Subcutaneous preadipocyte (primary cell): ENCODE results near the genes VWA1 and CDK11B.

DNA sequence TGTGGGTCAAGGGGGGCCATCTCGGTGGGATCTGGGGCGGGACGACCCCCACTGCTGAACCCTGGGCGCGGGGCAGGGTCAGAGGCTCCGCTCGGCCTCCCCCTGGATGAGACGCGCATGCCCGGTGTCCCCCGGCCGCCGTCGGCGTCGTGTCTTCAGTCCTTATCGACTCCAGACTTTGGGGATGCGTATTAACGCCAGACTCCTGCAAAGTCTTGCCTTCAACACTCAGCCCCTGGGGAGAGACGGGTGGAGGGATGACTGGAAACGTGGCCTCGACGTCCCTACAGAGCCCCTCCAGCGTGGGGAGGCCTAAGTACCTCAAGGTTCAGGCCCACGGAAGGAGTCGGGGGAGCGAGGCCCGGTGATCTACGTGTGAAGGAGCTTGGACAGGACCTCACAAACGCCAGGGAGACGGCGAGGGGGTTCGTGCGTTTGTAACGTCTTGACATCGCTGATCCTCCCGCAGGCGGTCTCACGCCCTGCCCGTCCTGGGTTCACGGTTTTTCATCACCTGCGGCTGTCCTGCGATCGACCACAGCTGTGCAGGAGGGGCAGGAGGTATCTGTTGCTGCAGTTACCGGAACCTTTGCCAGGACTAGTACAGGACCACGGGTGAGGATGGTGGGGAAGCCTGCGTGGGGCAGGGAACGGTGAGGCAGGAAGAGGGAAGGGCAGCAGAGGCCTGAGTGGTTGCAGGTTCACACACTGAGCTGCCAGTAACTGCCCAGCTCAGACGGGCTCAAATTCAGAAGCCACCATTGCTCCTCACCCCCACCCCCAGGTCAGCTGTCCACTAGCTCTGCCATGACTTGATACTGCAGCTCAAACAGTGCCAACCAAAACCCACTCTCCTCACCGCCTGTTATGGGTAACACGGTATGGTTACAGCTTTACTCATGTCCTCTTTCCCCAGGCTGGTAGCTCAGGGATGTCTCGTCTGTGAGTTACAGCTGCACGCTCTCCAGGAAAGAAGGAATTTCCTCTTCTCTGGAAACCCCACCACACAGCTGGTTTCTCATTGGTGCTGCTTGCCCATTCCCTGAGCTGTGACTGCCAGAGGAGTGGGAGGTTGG, 892 bp upstream of the CCNL2 start:
- CAGE, long polyA plus RNA: no peak

DNA sequence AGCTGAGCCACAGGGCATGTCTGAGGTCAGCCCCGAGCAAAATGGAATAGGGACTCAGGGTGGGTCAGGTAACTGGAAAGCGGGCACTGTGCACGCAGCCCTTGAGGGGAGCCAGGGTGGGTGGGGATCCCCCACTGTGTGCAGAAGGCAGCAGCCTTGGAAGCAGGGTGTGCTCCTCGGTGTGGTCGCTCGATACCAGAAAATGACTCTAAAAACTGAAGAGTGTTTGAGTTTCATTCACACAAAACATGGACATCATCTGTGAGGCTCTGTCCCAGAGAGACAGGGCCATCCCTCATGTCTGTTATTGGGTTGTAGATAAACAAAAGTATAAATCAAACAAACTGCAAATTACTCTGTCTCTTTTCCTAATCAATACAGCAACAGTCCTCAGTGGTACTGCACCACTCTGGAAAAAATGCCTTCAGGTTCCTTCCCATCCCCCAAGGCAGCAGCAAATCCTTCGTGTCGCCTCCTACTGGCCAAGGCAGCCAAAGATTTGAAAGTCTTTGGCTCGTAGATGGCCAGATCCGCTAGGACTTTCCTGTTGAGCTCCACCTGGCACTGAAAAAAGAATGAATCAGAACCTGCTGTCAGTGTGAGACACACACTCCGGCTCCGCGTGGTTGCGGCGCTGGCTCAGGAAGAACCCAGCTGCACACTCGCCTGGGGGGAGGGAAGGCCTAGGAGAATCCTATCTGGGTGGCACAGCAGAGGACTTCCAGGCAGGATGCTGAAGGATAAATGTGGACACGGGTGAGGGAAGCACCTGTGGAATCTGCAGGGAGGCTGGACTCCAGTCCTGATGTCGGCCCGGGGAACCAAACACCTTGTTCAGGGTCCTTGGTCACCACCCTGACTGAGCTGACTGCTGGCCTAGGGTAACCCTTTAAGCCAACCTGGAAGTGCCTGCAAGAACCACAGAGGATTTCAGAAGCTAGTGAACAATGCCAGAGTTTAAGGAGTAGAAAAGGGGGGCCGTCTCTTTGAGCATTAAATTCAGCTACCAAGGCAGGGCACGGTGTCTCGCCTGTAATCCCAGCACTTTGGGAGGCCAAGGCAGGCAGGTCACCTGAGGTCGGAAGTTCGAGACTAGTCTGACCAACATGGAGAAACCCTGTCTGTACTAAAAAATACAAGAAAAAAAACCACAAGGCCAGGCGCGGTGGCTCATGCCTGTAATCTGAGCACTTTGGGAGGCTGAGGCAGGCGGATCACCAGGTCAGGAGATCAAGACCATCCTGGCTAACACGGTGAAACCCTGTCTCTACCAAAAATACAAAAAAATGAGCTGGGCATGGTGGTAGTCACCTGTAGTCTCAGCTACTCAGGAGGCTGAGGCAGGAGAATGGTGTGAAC, 3.0 kb upstream of the CCNL2 start:
- CAGE, long polyA plus RNA: no peak

DNA sequence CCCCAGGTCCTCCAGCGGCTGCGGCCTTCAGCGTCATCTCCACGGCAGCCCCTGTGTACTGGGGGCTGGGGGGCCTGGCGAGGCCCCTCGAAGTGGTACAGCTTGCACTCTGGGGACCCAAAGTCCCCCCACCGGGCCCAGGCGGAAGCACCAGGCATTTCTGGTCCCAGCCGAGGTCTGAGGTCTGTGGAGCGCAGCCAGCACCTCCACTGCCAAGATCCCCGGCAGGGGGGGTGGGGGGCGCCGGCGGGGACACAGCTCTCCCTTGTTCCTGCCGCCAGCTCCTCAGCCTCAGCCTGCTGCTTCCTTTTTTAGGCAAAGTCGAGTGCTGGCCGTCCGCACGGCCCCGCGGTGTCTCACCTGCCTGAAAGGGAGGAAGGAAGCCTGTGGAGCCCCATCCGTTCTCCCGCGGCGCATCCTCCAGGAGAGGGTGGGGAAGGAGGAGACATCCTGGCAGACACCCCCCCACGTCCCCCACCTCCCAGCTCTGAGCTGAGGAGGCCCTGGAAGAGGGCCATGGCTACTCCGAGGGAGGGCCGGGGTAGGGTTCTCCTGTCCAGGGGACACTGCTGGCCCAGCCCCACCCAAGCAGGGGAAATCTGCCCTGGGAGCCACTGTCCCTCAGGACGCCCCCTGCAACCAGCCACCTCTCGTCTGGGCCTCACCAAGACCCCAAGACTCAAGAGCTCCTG, 1.1 kb upstream of the VWA1 start:
- CAGE, long polyA plus RNA: no peak

GRCh38 chr1:1435250-1436127, at the start of gene VWA1:
Gene VWA1 (plus strand): TSS chr1:1435690.
- CAGE, long polyA plus RNA: no peak

DNA sequence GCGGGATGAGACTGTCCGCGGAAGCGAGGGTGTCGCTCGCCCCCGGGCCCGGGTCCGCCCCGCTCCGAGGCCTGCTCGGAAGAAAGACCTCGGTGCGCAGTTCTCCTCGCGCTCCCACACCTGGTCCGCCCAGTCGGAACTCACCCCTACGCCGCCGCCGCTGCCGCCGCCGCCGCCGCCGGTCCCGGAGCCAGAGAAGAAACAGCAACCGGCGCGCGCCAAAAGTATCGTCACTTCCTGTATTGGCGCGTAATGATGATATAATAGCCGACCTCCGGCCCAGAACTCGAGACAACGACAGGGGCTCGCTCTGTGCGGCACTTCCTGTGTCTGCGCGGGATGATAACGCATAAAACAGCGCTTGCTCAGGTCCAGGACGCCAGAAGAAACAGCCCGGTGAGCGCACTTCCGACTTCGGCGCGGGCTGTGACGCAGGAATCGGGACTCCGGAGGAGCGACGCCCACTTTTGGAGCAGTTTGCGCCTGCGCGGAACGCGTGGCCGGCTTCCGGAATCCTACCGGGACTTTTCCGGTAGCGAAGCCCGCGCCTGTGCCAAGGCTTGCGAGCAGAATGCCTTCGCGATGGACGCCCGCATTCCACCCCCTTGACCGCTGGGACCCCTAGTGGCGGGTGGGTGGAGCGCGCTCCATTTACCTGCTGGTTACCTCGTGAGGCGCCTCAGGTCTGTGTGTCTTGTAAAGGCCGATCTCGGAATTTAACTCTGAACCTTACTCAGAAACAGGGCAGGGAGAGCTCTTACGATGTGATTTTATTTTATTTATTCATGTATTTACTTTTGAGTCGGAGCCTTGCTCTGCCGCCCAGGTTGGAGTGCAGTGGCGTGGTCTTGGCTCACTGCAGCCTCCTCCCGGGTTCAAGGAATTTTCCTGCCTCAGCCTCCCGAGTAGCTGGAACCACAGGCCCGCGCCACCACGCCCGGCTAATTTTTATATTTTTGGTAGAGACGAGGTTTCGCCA, at the start of gene CDK11B:
TSS of gene CDK11B (minus strand) at position 235 of the 979 bp plus-strand sequence.
- CAGE, long polyA plus RNA: no peak

DNA sequence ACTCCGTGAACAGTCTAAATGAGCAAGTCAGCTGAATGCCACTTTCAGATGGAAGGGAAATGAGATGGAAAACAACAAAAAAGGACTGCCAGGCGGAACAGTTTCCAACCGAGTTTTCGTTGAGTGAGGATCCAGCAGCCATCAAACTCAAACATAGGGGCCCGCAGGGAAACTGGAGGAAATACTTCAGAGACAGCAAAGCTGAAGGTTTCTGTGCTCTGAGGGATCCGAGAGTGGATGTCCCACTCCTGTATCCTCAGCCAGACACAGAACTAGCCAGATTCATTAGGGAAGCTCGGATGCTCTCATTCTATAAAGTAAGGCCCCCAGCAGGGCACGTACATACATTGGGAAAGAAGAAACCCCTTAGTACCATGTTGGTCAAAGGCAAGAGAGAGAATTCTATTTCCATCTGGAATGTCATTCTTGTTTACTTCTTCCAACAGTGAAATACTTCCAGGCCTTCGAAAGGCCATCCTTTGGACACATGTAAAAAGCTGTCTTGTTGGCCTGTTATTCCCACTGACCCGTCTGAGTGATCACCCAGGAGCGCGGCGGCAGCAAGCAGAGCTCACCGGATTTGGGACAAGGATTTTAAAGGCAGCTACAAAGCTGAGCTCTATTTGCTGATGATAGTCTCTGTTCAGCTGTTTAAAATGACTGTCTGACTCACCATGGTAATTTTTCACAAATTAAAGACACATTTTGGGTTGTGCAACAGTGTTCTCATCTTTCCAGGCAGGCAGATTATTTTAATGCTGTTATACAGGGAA, 3.3 kb upstream of the CDK11B start:
- CAGE, long polyA plus RNA: no peak

GRCh38 chr1:1722492-1723014, 1.6 kb downstream of the CDK11A start:
- CAGE, long polyA plus RNA: no peak

DNA sequence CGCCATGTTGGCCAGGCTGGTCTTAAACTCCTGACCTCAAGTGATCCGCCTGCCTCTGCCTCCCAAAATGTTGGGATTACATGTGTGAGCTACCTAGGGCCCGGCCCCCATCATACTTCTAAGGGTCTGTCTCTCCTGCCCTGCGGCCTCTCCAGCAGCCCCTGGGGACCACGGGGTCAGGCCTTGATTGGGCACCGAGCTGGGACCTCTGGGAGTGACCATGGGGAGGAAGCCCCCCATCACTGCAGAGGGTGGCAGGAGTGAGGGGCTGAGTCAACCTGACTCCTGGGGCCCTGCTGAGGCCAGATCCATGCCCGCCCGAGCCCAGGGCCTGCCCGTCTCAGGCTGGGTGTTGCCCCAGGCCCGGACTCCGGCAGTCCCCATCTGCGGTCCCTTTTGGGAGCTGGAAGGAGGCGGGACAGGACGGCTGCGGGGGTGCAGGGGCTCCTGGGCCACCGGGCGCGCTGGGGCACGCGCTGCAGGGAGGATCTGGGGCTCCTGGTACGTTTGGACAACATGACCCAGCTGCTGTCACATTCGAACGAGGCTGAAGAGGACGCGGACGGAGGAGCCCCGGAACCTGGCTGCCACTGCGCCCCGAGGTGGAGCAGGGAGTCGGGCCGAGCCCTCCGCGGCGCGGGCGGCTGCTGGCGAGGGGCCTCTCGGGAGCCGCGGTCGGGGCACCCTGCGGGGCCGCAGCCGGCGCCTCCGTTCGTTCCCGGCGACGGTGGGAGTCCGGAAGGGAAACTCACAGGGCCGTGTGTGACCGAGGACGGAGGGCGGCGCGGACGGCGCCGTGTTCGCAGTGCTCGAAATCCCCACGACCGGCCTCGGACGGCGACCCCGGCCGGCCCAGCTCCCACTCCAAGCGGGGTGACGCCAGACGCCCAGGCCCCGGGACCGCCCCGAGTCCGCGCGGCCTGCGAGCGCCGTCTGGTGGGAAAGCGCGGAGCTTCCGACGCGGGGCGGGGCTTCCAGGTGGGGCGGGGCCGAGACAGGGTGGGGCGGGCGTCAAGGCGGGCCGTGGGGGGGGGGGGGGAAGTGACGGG, 6.5 kb upstream of the CALML6 start:
- CAGE, long polyA plus RNA: no peak

- CAGE, long polyA plus RNA: no peak
Observed at GRCh38 chr1:1988907-1989858, 14.4 kb downstream of the CFAP74 start.

- CAGE, long polyA plus RNA: no peak
Observed at GRCh38 chr1:1996172-1996662, 7.4 kb downstream of the CFAP74 start.

- CAGE, long polyA plus RNA: no peak
Observed at GRCh38 chr1:2014602-2015719, 4.2 kb upstream of the GABRD start.

DNA sequence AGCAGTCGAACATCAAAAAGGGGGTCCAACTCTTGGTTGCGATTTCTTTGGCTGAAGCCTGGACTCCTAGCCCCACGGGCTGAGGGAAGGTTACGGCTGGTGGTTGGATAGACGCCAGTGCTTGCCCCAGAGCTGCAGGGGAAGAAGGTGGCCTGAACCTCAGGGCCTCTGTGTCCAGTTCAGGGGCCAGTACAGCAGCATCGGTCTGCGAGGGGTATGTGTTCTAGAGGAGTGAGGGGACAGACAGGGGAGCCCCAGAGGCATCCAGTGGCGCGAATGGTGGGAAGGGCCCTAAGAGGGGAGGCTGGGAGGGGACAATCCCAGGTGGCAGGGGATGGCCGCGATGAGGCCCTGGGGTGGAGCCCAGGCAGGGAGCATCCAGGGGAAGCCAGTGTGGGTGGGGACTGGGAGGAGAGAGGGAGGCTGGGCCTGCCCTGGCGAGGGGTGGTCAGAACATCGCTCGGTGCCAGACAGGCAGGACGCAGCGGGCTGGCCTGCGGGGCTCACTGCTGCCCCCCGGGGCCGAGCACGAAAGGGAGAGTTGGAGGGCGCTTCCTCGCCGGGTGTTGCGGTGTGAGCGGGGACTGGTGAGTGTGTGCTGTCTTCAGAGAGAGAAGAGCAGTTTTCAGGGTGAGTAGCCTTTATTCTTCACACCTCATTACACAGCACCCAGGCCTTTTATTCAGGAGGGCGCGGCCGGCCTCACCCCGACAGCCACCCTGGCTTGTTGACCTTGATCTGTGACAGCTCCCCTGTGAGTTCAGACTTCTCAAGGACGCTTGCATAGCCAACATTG, 54.3 kb downstream of the PRKCZ start:
- CAGE, long polyA plus RNA: no peak

DNA sequence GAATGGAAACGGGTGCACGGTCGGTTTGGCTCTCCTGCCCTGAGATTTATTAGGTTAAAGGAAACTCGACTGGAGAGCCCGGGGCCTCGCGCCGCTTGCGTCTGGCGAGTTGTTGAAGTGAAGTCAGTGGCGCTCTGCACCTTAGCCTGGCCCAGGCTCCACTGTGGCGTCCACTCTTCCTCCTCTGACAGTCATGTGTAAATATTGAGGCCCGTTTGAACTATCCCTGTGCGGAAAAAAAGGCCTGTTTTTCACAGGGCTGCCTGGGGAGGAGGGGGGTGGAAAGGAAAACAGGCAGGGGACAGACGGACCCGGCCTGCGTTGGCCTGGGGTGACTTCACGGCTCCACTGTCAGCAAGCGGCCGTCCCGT, 60.0 kb downstream of the FAAP20 start:
- CAGE, long polyA plus RNA: no peak

- CAGE, long polyA plus RNA: no peak
Observed at GRCh38 chr1:2148653-2149290, 45.8 kb downstream of the FAAP20 start.

DNA sequence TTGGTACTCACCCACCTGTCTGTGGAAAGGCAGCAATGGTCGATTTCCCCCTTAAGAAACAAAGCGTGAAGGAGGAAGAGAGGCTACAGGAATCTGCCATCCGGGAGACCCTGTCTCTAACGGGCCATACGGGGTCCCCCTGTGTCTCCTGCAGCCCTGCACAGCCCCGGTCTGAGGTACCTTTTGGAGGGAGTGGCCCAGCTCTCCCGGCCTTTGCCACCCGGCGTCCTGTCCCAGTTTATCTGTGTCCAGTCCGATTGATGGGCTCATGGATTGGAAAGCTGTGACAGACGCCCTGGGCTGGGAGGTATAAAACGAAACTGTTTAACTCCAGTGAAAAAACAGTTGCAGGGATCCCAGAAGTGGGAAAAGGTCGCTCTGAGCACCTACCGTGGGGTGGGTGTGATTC, 11.6 kb upstream of the FAAP20 start:
- CAGE, long polyA plus RNA: no peak

DNA sequence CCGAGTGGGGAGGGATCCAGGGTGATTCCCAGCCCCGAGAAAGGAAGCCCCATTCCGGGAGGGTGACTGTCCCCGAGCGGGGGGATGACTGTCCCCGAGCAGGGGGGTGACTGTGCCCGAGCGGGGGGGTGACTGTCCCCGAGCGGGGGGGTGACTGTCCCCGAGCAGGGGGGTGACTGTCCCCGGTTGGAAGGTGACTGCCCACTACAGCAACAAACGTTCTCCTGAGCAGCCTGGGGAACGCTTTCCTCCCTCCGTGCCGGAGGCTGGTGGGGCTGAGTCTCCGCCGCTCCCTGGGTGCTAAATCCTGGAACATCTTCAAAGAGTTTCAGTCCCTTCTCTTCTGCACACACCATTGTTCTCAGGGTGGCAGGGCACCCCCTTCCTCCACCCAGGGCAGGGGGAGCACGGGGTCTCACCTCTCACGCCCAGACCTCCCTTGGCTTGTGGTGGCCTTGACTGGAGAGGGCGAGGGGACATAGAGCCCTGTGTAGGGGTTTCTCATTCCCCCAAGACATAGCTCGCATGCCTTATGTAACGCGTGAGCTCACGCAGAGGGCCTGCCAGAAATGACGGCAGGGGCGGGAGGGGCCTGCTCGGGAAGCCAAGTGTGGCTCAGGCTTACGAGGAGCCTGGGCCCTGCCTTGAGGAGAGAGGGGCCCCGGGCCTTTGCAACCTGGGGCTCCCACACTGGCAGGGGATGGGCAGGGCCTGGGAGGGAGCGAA, 14.3 kb upstream of the SKI start:
- CAGE, long polyA plus RNA: no peak

- CAGE, long polyA plus RNA: no peak
Observed at GRCh38 chr1:2231559-2232411, 3.7 kb downstream of the SKI start.

DNA sequence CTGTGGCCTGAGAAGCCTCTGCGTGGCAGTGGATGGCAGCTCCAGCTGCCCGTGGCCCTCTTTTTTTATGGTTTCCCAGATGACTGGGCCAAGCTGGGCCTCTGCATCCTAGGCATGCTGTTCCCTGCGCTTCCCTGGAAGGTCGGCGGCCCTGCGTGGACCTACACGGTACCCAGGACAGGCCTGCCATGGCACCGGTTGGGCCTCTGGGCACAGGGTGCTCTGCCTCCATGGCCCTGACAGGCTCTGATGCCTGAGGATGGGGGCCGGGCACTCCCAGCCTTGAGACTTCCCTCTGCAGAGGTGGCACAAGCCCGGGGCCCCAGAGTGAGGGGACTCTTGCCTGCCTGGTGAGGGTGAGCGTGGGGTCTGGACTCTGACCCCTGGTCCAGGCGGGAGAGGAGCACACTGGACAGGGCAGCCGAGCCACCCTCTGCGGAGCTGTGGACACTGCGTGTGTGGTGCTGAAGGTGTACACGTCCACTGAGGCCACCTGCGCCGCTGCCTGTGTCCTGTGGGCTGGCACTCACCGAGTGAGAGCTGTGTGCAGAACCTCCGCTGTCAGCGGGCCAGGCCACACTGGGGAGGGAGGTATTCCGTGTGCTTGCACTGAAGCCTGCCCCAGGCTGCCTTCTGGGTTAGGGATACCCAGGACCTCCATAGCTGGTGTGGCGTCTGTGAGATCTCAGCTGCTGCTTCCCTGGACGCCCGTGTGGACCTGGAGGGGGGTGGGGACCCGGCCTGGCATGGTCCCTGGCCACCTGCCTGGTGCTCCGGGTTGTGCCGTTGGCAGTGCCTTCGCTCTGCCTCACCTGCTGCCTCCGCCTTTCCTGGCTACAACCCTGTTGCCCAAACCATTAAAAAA, 10.3 kb downstream of the SKI start:
- CAGE, long polyA plus RNA: no peak

DNA sequence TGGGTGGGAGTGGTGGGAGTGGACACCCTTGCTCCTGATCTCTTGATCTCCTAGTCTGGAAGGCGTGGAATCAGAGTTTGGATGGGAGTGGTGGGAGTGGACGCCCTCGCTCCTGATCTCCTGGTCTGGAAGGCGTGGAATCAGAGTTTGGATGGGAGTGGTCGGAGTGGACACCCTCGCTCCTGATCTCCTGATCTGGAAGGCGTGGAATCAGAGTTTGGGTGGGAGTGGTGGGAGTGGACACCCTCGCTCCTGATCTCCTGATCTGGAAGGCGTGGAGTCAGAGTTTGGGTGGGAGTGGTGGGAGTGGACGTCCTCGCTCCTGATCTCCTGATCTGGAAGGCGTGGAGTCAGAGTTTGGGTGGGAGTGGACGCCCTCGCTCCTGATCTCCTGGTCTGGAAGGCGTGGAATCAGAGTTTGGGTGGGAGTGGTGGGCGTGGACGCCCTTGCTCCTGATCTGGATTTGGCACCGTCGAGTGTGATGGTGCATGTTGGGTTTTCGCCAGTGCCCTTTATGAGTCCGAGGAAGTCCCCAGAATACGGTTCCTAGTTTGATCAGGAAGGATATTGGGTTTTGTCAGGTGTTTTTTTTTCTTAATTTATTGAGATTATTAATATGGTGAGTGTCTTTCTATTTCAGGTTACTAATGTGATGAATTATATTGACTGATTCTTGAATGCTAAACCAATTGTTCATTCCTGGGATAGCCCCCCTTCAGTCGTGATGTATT, 34.2 kb downstream of the SKI start:
- CAGE, long polyA plus RNA: no peak

DNA sequence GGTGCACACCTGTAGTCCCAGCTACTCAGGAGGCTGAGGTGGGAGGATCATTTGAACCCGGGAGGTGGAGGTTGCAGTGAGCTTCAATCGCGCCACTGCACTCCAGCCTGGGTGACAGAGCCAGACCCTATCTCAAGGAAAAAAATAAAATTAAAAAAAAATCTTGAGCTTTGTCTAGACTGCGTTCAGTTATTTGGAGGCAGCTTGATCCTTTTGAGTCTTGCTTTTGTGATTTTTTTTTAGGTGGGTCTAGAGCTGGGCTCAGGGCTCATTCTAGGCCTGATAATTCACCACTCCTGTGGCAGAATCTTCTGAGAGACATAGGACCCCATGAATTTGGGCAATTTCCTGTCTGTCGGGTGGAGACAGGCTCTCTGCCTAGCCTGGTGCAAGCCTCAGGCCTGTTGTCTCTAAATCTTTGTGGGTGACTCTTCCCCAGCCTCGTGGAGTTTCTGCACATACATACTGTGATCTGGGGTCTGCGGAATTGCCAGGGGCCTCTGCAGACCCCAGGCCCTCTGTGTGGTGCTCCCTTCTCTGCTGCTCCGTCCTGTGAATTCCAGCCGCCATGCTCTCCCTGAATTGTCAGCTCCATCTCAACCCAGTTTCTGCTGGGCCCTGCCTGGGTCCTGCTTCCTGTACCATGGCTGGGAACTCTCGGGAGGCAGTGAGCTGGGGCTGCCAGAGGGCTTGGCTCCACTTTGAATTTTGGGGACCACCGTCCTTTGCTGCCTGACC, 37.9 kb downstream of the SKI start:
- CAGE, long polyA plus RNA: no peak